Neural crest cell (in vitro differentiated cells): ENCODE results near the gene GYPC.

- PRO-cap = no peak
Observed at GRCh38 chr2:120258834-120259470, 6.3 kb downstream of the RALB start.

DNA sequence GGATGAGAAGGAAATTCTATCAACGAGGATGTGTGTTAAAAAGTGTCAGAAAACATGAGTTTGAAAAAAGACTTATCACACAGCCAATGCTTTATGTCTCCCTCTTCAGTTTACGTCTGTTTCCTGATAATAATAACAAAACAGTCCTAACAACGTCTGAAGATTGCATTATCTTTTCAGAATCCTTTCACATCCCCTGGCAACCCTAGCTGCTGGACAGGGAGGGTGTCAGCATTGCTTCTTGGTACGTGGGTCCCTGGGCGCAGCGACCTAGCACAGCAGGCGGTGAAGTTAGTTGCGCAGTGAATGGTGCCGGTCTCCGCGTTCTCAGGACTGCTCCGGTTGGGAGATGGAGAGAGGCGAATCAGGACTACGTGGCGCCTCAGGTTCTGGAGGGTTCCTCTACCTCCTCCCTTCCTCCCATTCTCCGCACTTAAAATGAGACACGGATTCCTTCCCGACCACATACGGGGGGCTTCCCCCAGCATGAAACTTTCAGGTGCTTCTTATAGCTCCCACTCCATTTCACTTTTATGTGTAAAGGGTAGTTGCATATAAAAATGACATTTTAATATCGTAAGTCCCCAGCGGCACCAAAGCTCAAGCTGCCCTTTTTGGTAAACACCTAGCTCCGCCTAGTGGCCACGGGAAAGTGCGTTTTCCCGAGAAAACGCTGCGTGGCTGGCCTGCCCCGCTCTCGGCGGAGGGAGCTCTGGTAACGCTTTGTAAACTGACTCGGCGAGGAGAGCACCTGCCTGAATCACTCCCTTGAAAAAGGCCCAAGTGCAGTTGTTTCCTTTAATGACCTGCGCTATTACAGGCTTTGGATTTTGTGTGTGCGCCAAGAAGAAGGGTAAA is 33.0 kb upstream of the INHBB start:
- PRO-cap = no peak

- PRO-cap = no peak
Observed at GRCh38 chr2:120343385-120344132, 2.4 kb upstream of the INHBB start.

GRCh38 chr2:120395641-120396286 is 49.8 kb downstream of the INHBB start:
- PRO-cap = no peak

GRCh38 chr2:120524925-120525552 is 179.1 kb downstream of the INHBB start:
- PRO-cap = no peak

GRCh38 chr2:120536926-120537179 is 190.9 kb downstream of the INHBB start:
- PRO-cap = no peak

DNA sequence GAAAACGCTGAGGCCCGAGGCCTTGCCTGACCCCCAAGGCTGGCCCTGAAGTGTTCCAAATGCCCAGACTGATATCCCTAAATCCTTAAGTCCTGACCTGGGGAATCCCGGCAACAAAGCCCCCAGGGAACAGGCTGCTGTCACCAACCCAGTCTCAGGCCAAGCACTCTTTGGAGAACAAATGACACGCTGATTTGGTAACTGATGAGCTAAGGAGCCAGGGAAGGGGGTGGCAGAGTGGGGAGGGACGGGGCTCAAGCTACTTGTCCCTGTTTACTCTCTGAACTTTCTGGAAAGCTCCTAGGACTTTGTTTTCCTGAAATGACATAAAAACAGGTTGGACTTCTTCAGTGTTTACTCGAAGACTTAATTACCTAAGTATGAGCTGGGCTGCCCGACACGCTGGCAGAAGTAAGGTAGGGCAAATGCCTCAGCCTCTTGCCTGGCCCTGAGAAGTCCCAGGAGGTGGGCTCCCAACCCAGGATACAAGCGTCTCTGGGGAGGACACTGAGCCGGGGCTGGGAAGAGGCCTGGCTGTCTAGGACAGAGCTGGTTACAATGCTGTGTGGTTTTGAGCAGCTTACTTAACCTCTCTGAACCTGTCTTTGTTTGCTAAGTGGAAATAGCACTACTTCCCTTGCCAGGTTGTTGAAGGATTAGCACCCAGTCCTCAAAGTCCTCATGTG is 105.5 kb upstream of the GLI2 start:
- PRO-cap = no peak

DNA sequence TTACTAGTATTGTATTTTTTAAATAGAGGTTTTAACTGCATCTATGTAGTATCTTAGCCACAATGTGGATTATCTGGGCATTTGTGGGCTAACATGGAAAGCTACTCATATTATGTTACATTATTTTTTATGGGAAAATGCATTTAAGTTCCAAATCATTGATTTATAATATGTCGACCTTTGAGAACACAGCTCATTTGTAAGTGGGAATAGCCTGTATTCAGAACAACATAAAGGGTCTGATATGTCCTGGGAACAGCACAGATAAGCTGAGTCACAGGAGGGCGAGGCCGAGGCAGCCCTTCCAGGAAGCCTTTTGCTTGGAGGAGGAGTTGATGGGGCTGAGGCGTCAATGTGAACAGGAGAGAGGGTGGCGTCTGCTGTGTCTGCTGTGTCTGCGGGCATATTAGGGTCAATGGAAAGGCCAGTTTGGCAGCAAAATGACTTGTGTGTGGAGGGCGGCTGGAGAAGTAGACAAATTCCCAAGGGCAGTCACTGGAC is 127.9 kb downstream of the GLI2 start:
- PRO-cap = no peak

GRCh38 chr2:121283460-121283874 is 1.5 kb downstream of the TFCP2L1 start:
- PRO-cap = no peak

DNA sequence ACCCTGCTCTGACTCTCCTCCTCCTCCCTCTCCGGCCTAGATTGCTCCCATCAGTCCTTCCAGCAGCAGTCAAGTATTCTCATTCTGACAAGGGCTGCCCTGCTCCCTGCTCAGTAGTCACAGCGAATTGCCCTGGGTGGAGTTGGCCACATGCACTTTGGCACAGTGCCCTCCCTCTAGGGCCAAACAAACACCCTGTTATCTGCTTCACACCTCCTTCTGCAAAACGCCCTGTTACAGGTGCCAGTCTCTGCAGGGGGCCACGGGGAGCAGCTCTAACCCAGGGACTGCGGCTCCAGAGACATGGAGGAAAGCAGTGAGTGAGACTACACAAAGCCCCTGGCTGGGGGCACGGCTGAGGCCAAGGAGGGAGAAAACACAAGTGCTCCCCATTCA is 8.4 kb upstream of the TFCP2L1 start:
- PRO-cap = no peak

DNA sequence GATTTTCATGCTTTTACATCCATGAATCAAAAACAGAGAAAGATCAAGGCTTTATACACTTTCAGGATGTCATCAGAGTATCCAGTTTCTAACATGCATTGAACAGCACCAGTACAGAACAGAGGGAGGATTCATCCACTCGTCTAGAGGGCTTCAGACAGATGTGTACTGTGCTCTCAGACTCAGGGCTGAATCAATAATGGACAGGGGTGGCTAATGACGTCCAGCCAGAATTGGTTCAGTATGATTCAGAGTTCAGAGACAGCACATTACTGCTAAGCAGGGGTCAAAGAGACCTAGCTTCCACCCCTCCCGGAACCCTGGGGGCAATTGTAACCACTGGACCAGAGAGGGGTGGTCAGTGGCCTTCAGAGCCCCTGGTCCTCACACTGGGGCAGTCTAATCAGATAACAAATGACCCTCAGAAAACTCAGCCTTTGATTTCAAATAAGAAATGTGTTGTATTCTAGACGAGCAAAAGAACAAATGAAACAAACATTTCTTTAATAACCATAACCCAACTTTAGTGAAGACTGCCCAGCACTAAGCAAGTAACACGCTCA is 81.2 kb downstream of the CLASP1 start:
- PRO-cap = bidirectional peak, plus-strand start at position 241 of the sequence, minus-strand start at position 201 of the sequence

DNA sequence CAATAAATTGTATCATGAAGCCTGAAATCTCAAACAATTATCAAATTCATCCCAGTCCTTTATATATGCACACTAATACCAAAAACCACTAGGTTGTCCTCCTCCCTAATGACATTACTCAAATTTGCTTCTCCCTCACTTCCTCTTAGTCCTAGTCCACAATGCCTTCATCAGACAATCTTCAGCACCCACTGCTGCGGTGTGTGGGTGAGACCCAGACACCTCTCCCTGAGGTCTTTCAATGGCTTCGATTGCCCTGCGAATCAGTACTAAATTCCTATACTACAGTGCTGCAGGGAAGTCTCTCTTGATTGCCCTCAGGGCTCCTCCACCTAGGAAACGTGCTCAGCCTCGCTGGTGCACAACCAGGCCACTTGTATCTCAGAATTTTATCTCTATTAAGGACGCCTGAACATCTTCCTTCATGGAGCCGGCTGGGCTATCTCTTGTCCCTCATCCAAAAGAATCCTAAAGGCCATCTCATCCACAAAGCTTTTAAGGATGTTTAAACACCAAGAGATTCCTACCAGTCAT is 57.9 kb downstream of the CLASP1 start:
- PRO-cap = no peak

DNA sequence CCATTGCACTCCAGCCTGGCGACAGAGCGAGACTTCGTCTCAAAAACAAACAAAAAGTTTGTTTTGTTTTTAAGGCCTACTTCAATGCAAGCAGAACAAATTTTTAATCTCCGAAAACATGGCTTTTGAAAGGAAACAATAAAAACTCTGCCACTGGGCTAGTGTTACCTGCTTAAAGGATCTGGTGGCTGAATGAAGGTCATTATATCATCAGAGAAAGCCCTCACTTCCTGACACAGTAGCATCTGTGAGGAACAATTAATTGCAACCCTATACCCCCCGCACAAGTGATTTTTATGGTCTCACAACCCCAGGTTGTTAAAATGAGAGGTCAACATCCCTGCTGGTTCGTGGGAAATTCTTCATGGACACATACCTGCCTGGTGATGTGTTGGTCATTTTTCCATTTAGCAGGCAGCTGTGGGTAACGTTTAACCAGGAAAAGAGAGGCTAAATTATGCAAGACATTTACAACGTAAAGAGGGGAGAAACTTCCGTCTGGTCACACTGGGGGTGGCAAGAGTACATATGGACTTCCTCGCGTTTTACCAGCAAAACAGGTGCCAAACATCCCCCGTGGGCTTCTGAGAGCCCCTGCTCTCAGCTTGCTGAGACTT is 29.3 kb downstream of the NIFK start:
- PRO-cap = no peak

GRCh38 chr2:122239284-122239700 is 483.8 kb downstream of the TSN start:
- PRO-cap = no peak

DNA sequence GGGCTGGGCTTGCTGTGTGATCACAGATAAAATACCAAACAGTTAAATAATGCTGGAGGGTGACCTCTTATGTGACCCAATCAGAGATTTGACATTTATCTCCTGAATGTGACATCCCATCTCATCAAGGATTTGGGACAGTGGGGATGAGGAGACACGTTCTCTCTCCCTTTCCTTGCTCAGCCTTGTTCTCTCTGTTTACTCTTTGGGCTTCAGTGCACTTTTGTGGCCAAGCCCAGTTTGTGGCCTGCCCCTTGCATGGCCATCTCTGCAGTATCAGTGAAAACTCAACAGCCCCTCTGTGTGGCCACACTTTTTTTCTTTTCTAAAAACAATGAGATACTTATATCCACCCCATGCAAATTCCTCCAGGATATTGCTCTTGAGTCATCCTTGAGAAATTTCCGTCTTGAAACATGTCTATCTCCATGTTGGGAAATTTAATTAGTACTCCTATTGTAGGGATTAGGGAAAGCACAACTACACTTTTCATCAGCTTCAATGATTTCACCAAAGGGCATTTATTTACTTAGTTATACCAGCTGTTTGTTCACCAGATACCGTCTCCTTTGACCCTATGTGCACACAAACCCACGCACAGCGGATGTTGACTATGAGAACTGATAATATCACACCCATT is 993.0 kb downstream of the TSN start:
- PRO-cap = no peak

GRCh38 chr2:126655551-126656407 is at the start of gene GYPC:
Gene GYPC, plus strand, starts transcription at chr2:126656158.
- PRO-cap = bidirectional peak, plus-strand start at chr2:126656228, minus-strand start at chr2:126656223

GRCh38 chr2:126665808-126666200 is 9.8 kb downstream of the GYPC start:
- PRO-cap = no peak

- PRO-cap = no peak
Observed at GRCh38 chr2:126972017-126972360, 73.3 kb downstream of the TEX51 start.

DNA sequence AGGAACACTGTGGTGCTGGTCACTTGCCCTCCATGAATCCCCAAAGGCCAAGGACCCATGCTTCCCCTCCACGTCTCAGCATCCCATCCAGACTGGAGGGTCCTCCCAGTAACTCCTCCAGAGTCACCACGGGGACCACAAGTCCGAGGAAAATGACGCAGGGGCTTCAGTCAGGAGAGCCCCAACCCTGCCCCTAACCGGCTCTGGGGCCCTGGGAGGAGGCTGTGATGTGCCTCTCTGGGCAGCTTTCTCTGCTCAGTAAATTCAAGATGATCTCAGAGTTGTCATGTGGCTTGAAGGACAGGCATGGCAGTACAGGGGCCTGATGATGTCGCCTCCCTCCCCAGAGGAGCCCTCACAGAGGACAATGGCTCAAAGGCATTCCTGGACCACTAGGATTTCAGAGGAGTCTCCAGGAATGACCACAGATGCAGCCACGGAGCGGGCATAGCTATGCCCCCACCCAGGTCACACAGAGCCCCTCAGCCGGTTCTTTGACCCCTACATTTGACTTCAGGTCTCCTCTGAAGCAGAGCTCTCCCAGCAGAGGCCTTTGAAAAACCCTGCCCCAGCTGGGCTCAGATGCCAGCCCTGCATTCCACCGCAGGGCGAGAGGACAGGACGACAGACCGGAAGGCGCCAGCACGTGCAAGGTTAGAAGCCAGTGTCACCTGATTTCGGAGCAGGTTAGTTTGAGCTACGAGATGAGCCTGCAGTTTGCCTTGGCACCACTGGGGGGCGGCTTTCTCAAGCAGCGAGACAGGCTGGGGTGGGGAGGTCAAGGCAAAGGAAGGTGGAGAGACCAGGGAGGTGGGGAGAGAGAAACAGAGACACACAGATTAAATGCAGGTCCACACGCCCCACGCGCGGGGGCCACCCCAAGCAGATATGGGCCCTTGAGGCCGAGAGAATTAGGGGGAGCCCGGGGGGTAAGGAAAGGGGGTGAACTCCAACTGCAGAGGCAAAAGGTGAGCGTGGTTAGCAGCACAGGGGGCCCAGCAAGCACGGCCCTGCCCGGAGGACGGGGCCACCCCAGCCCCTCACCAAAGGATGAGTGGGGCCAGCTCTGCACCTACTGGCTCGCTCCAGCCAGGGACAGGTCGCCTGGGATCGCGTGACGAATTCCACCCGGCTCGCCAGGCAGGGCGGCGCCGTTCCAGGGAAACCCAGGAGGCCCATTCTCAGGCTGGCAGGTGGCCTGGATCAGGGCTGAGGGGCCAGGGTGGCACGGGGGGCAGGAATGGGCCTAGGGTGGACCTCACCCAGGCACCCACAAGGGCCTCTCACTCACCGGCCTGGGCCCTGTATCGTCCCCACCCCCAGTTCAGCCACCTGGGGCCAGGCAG is 39.0 kb downstream of the BIN1 start:
- PRO-cap = no peak

DNA sequence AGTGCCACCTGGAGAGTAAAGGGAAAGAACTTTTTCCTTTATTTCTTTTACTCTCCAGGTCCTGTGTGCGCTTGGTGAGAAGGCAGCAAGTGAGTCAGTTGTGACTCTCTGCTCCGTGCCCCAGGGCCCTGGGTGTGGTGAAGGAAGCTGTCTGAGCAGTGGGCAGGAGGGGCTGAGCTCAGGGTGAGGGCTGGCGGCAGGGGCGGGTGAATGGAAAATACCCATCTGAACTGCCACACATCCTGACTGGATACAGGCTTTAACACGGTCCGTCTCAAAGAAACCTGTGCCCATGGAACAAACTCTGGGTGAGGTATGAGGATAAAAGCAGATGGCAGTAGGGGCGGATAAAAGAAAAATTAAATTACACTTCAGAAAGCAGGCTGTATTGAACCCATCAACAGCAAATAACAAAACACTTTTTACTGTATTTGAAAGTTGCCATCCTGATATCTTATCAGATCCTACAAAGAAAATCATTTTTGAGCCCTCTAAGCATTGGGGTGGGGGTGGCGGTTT is 2.1 kb downstream of the CYP27C1 start:
- PRO-cap = no peak